Trachea (tissue), 1 donor: ENCODE measurements around the genes CKAP5 and CSTPP1.

GRCh38 chr11:45865350-45865916, 18.2 kb downstream of the CRY2 start:
- PRO-cap: no peak

DNA sequence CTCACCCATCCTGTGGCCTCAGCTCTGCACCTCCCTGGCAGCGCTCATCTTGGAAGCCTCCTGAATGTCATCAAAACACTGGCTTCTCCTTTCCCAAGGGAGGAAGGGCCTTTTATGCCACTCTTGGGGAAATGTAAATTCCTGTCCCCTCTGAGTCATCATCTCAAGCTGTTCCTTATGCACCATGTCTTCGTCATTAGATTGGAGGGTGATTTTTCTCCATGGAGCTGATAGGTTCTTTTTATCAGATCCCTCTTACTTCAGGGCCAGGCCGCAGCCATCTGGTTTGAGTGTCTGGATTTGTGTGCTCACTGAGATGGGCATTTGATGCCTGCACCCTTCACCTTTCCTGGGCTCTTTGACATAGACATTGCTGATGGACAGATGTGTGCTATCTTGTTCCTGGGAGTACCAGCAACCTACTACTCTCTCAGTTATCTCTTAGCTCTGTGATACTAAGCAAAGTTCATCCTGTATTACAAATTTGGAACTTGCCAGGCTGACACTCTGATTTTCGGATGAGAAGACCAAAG, 12.4 kb upstream of the MAPK8IP1 start:
- PRO-cap: no peak

- PRO-cap: no peak
These were observed 2.9 kb upstream of the MAPK8IP1 start for GRCh38 chr11:45882399-45883129.

DNA sequence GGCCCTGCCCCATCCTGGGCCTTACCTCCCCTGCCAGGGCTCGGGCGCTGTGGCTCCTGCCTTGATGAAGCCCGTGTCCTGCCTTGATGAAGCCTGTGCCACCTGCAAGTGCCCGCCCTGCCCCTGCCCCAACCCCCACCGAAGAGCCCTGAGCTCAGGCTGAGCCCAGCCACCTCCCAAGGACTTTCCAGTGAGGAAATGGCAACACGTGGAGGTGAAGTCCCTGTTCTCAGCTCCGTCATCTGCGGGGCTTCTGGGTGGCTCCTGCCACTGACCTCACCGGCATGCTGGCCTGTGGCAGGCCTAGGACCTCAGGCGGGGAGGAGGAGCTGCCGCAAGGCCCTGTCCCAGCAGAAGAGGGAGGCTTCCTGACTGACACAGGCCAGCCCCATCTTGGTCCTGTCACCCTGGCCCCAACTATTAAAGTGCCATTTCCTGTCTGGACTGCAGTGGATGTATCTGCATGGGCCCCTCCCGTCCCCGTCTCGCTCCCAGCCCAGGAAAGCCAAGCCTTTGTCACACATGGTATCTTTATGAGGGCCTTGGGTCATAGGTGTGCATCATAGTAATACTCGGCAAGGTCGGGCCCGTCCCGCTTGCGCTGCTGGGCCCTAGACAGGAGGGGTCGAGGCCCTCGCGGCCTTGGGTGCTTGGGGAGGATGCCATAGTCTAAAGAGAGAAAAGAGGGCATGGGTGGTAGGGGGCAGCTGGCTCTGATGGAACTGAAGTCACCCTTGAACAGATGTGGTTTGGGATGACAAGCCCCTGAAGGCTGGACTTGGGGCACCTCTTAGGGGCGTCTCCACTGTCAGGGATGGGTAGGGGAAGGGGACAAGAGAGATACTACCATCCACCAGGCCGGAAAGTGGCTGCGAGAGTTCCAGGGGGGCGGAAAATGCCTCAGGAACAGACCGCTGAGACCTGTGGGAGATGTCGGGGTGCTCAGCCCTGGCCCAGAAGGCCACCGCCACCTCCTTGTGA, 759 bp downstream of the FREY1 start:
- PRO-cap: no peak

GRCh38 chr11:46127130-46127705, 6.0 kb upstream of the PHF21A start:
- PRO-cap: no peak

- PRO-cap: no peak
These were observed 27.1 kb upstream of the CREB3L1 start for GRCh38 chr11:46250252-46250812.

- PRO-cap: no peak
These were observed 3.9 kb upstream of the MDK start for GRCh38 chr11:46377334-46378272.

DNA sequence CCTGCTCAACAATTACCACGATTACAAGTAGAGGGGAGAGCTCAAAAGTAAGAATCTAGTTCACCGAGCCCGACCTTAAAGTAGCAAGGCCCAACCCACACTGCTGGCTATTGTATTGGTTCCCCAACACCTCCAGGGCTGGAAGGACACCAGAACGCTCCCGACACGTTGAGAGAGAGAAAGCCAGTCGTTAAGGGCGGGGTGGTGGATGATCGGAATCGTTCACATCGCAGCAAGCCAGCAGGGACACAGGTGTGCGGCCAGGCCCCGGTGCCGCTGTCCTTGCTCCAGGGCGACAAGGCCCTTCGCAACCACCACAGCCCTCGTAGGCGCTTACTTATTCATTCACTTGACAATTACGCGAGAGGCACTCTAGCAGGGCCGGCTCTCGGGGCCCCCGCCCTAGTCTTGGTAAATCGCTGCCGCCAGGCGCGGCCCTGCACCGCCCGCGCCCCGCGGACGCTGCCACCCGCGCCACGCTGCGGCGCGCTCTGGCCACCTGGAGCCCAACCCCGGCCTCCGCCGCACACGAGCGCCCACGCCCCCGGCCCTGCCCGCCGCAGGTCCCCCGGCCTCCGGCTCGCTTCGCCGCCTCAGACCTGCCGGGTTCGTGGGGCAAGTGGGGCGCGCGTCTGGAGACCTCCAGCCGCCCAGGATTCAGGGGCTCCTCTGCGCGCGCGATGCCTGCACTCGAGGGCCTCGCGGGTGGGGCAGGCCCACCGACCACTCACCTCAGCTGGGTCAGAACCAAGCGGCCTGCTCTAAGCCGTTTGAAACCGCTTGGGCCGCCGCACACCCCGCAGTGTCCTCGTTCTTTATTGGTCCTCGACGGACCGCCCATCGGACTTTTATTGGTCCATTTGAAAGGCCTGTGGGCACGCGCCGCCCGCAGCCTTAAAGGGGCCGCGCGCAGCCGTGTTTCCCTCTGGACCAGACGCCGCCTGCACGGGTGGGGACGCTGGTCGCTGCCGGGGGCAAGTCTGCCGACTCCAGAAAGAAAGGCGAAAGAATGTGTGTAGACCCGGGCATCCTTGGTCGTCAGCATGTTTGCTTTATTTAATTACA, at the start of gene CKAP5:
Gene CKAP5, minus strand, starts transcription at position 792 of the 1,065 bp plus-strand sequence.
- PRO-cap: bidirectional peak, plus-strand start at position 933 of the sequence, minus-strand start at position 790 of the sequence

GRCh38 chr11:46936233-46937526, at the start of gene CSTPP1:
TSS of gene CSTPP1 (plus strand) at chr11:46936761.
- PRO-cap: no peak

GRCh38 chr11:46981343-46981935, 44.9 kb downstream of the CSTPP1 start:
- PRO-cap: no peak

GRCh38 chr11:47289071-47289645, 31.4 kb downstream of the NR1H3 start:
- PRO-cap: no peak

DNA sequence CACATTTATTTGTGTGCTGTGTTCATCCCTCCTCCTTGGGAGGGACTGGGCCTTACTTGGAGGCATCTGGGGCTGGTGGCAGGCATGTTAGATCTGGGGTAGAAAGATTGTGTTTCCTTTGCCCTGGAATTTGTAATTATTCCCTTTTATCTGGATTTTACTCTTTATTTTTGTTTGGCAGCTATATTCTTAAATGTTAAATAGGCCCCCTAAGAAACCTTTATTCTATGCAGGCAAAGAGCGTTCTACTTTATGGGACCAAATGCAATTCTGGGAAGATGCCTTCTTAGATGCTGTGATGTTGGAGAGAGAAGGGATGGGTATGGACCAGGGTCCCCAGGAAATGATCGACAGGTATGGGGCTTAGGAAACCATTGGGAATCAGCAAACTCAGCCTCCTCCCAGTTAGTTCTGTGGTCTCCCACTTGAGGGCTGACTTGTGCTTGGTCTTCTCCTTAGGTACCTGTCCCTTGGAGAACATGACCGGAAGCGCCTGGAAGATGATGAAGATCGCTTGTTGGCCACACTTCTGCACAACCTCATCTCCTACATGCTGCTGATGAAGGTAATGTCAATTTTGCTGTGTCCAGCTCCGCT, 43.4 kb downstream of the MYBPC3 start:
- PRO-cap: no peak

DNA sequence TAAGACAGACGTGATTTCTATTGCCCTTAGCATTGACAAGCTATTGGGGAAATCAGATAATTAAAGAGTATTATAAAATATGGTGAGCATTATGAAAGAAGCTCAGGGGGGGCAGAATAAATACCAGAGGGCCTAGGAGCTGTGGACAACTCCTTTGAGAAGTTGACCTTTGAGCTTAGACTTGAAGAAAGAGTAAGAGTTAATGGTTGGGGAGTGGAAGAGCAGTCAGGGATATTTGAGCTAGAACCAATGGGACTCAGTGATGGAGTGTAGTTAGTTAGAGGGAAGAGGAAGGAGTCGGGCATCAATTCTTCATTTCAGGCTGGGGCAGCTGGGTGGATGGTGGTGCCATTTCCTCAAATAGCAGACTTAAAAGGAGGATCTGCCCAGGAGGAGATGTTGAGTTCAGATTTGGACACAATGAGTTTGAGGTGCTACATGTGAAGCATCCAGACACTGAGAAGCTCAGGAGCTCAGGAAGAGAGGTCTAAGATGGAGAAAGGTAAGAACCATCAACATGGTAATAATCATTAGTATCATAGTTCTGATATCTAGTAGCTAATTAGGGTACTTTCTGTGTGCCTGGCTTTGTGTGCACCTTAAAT, 30.9 kb downstream of the MYBPC3 start:
- PRO-cap: no peak

DNA sequence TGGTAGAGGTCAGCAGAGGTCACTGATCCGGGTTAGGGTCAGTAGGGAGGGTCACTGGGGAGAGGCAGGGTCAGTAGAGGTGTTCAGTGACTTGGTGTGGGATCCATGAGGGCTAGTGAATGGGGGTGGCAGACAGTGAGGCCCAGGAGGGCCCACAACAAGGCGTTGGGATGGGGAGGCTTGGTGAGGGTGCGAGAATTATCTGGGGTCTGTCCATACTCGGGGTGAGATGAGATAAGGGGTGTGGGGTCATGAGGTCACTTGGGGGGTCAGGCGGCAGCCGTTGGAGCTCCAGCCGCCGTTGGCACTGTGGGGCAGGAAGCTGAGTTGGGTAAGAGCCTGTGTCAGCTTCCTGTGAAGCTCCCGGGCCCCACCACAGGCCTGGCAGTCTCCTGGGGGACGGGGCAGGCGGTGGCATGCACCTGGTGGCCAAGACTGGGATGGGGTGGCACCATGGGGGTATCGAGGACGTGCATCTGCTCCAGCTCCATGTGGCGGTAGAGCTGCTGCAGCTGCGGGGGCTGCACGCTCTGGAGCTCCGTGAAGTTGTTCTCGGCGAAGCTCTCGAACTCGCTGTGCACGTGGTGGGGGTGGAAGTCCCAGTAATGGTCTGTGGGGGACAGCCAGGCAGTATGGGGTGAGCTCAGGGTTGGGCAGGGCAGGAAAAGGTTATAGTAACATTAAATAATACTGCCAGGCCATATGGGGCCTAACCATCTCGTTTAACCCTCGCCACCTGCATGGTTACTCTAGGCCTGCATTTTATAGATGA, 7.1 kb upstream of the MYBPC3 start:
- PRO-cap: no peak

DNA sequence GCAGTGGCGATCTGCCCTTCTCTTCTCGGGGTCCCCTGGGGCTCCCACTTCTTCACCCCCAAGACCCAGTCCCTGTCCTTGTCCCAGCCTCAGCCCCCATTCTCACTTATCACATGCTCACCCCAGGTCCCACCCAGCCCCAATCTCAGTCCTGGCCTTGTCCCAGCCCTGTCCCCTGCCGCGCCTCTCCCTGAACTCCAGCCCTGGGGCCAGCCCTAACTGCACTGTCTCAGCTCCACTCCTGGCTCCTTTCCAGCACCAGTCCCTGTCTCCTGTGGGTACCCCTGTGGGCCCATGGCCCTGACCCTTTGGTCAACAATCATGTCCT, 902 bp downstream of the SPI1 start:
- PRO-cap: no peak

GRCh38 chr11:47391020-47391652, 12.8 kb upstream of the SPI1 start:
- PRO-cap: no peak

DNA sequence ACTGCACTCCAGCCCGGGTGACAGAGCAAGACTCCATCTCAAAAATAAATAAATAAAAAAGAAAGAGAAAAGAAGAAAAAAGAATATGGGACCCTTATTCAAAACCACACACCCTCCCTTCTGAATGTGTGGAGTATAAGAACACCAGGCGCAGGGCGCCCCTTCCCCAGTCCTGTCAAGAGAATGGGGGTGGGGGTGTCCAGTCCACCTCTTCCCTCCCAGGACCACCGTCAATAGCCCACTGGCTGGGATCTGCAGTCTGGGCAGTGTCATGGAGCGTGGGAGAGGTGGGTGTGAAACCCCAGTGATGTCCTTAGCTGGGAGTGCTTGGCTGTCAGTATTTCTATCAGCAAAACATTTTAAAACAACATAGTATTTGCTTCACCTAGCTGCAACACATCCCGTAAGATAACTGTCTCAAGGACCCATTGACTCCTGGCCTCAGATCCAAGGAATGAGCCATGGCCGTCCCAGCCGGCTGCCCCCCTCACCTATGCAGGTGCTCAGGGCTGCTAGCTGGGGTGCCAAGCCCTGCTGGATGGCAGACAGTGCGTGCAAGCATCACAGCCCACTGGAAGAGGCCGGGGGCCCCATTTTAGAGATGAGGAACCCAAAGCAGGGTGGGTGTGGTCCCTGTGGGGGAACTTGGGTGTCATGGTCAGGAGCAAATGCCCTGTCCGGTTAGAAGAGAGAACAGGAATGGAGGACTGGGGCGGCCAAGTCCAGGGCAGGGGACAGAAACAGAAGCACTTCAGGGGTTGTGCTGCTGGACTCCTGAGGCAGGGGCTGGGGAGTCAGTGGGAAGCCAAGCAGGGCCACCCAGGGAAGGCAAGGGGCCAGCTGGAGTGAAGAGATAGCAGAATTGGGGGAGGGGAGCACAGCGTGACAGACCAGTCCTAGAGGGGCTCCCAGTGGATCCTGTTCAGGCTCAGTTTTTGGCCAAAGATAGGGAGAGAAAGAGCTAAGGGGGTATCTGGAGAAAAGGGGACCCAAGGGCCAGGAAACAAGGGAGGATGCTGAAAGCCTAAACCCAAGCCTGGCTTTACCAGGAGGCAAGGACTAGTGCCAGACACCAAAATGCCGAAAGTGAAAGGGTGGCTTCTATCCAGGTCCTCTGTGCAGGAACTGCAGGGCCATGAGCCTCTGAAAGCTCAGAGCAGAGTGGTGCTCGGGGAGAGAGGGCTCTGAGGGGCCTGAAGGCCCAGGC, 8.4 kb downstream of the PSMC3 start:
- PRO-cap: no peak

DNA sequence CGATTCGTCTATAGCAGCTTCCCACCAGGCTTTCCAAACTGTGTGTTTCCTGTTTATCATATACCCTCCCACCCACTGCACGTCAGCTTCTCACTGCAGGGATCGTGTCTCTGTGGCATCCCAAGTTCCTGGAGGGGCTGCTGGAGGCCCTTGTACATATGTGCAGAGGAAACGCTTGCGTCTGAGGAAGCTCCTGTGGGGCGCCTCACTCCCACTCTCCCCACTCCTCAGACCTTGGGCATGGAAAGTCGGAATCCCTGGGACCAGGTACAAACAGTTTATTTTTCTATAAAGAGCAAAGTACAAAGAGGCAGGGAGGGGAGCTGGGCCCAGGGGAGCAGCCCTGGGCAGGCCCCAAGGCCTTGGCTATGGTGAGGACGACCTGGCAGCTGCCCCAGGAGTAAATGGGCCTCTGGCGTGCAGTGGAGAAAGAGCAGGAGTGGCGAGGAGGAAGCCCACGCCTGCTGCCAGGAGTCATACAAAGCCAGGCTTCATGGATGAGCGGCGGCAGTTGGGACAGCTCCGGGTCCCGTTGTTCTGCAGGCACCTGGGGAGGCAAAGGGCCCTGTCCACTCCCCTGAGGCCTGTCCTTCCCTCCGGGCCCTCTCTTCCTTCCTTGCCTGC, 11.3 kb downstream of the RAPSN start:
- PRO-cap: no peak

GRCh38 chr11:47835487-47835783, 12.7 kb downstream of the NUP160 start:
- PRO-cap: no peak

DNA sequence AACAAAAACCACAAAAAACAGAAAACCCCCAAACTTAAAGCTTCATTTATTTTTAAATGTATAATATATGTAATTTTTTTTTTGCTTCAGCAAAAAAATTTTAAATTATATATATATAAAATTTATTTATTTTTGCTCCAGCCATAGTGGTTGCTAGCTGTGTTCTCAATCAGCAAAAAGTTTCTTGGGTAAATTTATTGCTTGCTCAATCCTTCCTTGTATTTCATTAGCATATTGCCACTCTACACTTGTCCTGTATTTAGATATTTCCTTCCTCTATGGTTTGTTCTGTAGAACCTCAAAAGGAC, 2.2 kb downstream of the PTPRJ start:
- PRO-cap: no peak